ENCODE data around the gene SCO2.

DNA sequence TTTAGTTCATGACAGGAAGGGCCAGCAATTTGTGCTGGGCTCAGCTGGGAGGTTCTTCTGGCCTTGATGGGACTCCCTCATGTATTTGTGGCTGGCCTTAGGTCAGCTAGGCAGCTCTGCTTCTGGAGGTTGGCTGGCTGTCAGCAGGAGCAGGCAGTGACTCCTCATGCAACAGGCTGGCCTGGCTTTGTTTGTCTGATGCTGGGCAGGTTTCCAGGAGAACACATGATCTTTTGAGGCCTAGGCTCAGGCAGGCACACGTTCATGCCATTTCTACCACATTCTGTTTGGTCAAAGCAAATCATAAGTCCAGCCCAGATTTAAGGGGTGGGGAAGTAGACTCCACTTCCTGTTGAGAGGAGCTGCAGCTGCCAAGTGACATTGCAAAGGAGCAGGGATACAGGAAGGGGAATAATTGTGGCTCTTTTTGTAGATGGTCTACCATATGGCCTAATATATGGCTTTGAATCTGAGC is 571.2 kb downstream of the TBC1D22A start:
- PRO-cap = no peak

DNA sequence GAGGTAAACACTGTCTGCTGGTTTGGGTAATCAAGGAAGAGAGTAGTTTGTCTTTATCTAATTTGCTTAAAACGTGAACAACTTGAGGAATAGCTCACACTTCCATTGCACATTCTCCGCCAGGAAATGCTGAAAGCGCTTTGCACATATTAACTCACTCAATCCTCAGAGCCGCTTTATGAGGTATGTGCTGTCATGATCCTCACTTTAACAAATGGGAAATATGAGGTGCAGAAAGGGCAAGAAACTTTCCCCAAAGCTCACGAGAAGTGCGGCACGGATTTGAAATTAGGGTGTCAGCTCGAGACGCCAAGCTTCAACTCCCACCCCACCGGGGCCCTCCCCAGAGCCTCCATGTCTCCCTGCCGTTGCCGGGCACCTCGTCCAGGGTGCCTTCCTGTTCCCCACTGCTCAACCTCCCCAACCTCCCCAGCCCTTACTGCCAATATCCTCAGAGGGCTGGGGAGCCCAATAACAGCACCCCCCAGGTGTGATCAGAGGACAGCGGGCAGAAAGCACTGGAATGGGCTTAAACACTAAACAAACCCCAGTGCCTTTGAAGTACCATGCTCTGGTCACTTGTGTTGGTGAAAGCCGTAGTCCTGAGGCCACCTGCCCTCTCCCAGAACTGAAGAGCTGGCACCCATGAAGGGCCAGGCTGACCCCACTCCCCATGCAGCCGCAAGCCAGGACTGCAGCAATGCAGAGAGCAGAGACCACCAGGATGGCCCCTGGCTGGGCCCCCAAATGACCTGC is 390.5 kb upstream of the TAFA5 start:
- PRO-cap = no peak

DNA sequence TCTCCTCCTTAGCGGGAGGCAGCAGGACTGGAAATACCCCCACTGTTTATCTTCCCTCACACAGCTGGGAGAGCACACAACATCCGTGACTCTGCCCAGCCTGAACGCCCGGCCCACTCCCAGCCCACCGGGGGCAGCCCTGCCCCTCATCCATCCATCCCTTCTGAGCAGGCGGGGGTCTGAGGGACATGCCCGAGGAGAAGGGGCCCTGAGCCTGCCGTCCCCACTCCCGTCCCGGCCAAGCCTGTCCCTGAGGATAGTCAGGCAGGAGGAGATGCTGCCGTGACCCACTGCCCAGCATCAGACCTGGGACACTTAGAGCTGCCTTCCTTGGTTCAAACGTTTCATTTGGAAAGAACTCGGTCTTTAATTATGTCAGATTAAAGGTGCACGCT is 393.5 kb downstream of the TAFA5 start:
- PRO-cap = no peak

- PRO-cap = no peak
These were observed 379.0 kb downstream of the BRD1 start for GRCh38 chr22:49448579-49449138.

GRCh38 chr22:49790651-49791411 is 36.8 kb downstream of the BRD1 start:
- PRO-cap = no peak

- PRO-cap = no peak
These were observed 2.6 kb downstream of the BRD1 start for GRCh38 chr22:49825095-49825364.

- PRO-cap = no peak
These were observed 11.1 kb upstream of the BRD1 start for GRCh38 chr22:49838604-49839341.

DNA sequence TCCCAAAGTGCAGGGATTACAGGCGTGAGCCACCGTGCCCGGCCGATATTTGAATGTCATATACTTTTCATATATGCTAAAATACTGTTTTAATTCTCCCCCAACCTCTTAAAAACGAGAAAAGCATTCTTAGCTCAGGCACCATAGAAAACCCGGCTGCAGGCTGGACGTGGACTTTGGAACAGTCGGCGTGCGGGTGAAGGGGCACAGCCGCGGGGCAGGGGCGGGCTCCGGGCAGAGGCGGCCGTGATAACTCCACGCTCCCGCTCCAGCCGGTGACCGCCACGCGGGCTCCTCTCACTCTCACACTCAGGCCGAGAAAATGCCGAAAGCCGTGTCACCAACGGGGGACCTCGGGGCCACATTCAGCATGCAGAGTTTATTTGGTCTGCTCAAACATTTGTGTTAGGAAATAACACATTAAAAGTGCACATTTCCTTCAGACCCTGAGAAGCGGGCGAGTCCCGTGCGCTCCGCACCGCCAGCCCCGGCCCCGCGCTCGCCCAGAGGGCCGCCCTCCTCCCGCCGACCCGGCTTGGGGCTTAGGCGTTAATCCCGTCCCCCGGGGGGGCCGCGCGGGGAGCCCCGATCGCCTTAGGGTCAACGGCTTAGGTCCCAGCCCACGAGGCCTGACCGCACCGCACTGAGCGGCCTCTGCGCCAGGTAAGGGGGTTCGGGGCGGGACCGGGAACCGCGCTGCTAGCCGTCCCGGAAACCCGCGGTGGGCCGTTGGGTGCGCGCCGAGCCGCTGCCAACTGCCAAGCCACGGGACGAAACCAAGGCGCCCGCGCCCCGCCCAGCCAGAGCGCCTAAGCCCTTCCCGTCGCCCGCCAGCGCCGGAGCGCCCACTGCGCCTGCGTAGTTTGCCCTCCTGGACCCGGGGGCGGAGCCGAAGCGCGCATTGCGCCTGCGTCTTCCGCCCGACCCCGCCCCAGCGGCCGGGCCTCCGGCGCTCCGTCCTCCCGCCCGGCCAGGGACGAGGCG is 595 bp upstream of the ZBED4 start:
- PRO-cap = bidirectional peak, plus-strand start outside the sequence, minus-strand start at position 838 of the sequence

DNA sequence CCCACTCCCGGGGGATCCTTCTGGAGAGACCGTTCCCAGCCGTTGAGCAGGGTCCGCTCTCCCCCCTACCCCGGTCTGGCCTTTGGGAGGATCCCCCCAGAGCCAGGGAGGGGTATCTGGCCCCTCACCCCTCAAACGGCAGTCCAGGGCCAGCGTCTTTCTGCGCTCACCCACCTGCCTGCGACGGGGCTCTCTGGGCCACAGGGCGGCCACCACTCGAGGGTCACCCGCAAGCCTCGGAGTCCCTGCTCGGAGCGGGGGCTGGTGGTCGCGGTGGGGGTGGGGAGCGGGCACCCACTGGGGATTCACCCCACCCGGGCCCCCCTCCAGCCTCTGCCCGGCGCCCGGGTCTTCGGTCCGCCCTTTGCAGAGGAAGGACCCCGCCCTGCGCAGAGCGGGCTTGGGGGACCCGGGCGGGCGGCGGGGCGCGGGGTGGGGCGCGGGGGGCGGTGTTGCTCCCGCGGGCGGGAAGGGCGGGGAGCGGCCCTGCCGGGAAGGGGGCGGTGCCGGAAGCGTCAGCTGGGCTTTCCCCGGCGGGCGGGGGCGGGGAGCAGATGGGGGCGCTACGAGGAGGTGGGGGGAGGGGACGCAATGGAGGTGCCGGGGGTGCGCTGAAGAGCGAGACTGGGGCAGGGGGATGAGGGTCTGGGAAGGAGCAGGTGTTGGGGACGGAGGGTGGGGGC is 16.6 kb downstream of the CRELD2 start:
- PRO-cap = bidirectional peak, plus-strand start at position 591 of the sequence, minus-strand start at position 346 of the sequence

- PRO-cap = no peak
These were observed 3.6 kb upstream of the PIM3 start for GRCh38 chr22:49957058-49957257.

DNA sequence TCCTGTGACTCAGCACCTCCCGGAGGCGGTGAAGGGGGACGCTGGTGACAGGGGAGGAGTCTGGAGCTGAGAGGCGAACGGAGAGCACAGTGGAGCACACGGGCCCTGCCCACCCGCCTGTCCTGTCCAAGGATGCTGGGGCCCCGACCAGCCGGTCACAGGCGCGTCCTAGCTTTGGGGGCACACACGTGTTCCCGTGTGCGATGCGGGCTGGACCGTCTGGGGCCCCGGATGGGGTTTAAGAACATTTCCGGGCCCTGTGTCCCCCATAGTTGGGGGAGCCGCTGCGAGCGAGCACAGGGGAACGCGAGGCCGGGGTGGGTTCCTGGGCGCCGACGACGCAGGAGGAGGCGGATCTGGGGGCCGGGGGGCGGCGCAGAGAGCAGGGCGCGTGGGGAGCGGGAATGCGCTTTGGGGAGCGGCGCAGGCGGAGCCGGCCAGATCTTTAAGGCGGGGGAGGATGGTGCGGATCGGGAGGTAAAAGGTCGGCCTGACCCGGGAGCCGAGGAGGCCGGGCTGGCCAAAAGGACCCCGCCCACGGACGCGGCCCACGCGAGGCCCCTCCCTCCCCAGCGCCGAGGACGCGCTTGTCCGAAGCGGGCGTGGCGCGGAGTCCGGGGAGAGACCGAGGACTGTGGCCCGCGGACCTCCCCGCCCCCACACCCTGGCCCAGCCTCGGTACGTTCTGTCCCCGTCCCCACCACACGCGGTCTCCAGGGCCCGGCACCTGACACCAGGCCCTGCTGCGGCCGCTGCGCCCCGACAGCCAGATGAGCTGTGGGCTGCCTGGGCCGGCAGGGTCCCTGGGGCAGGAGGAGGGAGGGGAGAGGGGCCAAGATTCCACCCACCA is 10.6 kb downstream of the PIM3 start:
- PRO-cap = bidirectional peak, plus-strand start at position 63 of the sequence, minus-strand start outside the sequence; bidirectional peak, plus-strand start at position 578 of the sequence, minus-strand start at position 492 of the sequence

DNA sequence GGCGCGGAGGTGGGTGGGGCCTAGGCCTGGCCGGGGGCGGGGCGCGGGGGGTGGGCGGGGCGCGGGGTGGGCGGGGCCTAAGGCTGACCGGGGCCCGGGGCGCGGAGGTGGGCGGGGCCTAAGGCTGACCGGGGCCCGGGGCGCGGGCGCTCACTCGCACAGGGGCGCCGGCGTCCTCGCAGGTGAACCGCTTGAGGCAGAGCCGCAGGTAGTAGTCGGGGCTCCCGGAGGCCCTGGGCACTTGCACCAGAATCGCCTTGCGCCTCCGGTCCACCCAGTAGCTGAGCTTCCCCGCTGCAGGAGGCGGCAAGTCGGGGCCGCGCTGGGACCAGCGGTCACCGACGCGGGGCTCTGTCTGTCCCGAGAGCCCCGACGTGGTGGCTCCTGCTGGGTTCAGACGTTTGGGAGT is 12.9 kb downstream of the IL17REL start:
- PRO-cap = no peak

DNA sequence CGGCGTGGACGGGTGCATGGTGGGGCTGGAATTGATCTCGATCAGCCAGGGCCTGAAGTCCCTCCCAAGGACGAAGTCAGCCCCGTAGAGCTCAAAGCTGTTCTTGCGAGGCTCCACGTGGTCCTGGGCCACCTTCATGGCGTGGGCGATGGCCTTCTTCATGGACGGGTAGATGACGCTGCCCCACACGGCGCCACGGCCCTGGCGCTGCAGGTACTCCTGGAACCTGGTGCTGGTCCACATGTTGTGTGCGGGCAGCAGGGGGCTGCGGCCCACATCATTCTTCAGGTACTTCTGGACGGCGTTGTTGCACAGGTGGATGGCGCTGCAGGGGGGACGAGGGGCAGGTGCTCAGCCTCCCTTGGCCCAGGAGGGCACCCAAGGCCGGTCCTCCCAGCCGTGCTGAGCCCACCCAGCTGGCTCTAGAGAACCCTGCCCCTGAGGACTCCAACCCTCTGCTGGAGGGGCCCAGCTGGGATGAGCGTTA is 19.3 kb upstream of the IL17REL start:
- PRO-cap = no peak

GRCh38 chr22:50279894-50280163 is 9.6 kb upstream of the MAPK11 start:
- PRO-cap = no peak

DNA sequence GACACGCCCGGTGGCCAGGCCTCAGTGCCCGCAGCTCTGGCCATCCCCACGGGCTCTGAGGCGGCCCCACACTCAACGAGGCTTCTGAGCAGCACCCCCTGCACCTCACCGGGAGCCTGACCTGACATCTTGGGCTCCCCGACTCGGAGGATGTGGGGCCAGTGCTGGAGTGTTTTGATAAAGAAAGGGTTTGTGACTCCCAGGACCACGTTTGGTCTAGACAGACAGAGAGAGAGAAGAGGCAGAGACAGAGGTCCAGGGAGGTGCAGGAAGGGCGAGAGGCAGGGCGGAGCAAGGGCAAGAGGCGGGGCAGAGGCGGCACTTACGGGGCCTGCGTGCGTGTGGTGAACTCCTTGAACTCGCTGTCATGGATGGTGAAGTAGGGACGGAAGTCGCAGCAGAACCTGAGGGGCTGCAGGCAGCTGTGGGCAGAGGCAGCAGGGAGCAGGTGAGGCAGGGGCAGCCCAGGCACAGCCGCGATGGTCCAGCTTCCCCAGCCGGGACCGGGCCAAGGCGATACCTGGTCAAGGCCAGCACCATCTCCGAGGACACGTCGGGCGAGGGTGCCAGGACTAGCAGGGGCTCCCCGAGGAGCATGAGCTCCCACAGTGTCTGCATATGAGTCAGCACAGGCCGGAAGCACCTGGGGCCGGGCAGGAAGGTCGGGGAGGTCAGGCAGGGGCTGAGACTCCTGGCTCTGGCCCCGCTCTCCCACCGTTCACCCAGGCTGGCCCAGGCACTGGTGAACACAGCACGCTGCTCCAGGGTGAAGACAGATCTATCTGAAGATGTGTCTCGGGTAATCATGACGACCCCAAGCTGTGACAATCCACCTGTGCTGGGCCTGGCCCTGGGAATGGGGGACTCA is 7.1 kb upstream of the PLXNB2 start:
- PRO-cap = no peak

GRCh38 chr22:50415451-50415911 is 59.4 kb downstream of the SBF1 start:
- PRO-cap = no peak

- PRO-cap = no peak
These were observed 17.5 kb downstream of the SBF1 start for GRCh38 chr22:50457101-50457953.

DNA sequence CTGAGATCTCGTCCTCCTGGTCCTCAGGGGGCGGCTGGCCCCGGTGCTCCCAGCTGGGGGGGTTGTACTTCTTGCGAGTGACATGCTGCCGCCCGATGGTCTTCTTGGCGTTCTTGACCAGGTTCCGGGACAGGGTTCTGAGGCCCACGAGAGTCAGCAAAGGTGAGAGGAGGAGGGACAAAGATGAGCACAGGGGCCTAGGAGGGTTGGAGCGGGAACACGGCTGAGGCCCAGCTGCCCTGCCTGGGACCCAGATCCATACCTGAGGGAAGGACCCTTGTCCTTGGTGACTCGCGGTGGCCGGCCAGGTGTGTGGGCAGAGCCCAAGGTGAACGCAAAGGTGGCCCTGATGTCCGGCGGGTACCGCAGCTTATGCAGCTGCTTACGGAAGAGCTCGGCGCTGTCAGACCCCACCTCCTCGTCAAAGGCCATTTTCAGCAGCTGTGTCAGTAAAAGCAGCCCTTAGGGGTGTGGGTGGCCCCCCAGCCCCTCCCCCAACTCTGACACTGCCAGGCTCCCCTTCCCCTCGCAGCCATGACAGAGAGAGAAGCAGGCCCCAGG is 14.5 kb downstream of the SBF1 start:
- PRO-cap = no peak

- PRO-cap = no peak
These were observed 2.1 kb downstream of the SCO2 start for GRCh38 chr22:50523354-50523651.

GRCh38 chr22:50525404-50525913 is at the start of gene SCO2:
Gene SCO2 (minus strand): TSS chr22:50525598.
- PRO-cap = bidirectional peak, plus-strand start at chr22:50525748, minus-strand start at chr22:50525535